Measurements from ENCODE around the gene PRKX.

DNA sequence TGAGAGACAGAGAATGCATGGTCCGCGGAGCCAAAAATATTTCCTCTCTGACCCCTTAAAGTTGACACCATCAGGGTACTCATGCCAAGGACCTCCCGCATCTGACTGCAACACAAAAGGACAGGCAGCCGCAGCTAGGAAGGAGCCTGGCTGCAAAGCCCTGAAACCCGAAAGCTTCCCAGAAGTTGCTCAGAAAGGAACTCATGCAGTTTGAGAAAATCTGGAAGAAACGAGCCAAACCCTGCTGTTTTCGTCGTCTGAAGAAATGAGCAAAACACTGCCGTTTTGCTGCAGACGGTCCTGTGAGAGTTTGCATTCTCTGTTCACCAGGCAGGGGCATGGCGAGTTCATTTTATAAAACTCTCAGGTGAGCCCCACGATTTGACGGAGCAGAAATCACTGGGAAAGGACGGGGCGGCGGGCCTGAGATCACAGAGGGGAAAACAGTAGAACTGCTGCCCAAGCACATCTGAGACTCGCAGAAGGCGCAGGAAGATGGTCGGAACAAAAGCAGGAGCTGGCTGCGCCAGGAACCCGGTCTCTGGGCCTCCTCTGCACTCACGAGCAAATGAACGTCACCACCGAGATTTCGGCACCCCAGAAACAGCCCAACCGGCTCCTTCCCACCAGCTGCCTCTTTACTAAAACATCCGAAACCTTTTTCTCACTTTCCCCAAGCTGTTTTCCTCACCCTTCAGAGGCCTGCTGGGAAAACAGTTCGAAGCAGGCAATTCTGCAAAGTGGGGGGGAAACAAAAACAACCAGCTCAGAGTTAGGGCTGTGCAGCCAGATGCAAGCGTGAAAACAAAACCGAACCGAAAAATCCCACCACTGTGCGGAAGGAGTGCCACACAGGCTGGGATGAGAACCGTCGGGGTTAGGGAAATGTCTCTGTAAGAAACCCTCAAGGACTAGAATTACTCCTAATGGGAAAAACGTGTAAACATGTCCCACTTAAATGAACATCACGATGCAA is 16.2 kb downstream of the DHRSX start:
- PRO-cap = no peak
CAGE:
- cytosol, long polyA plus RNA = no peak
- long polyA plus RNA = no peak
- nucleus, long polyA plus RNA = no peak

GRCh38 chrX:2604714-2605555 is 86.2 kb upstream of the CD99 start:
- PRO-cap = no peak
CAGE:
- cytosol, long polyA plus RNA = no peak
- long polyA plus RNA = no peak
- nucleus, long polyA plus RNA = no peak

- PRO-cap = no peak
CAGE:
- cytosol, long polyA plus RNA = no peak
- long polyA plus RNA = no peak
- nucleus, long polyA plus RNA = no peak
Measured at GRCh38 chrX:2606865-2607174, 84.3 kb upstream of the CD99 start.

DNA sequence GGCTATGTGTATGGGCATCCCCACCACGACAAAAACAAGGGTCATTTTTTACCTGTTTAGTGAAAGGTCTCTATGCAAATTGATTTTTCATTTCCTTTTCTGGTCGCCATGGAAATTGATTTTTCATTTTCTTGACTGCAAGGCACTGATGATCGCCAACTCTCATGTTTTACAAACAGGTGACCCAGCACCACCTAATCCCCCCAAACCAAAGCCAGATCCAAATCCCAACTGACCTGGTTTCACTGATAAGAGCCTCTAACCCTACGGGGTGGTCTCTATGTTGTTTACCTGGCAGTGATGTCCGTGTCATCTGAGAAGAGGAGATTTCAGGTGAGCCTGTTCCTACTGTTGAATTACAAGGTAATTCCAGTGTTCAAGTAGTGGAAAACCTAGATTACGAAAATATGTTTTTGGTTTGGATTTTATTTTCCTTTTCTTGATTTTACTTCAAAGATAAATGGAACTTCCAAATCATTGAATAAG is 75.4 kb upstream of the CD99 start:
- PRO-cap = no peak
CAGE:
- cytosol, long polyA plus RNA = no peak
- long polyA plus RNA = no peak
- nucleus, long polyA plus RNA = no peak

GRCh38 chrX:2664656-2665075 is 26.4 kb upstream of the CD99 start:
- PRO-cap = no peak
CAGE:
- cytosol, long polyA plus RNA = no peak
- long polyA plus RNA = no peak
- nucleus, long polyA plus RNA = no peak

- PRO-cap = no peak
CAGE:
- cytosol, long polyA plus RNA = no peak
- long polyA plus RNA = no peak
- nucleus, long polyA plus RNA = no peak
Measured at GRCh38 chrX:2692812-2693563, 1.9 kb downstream of the CD99 start.

DNA sequence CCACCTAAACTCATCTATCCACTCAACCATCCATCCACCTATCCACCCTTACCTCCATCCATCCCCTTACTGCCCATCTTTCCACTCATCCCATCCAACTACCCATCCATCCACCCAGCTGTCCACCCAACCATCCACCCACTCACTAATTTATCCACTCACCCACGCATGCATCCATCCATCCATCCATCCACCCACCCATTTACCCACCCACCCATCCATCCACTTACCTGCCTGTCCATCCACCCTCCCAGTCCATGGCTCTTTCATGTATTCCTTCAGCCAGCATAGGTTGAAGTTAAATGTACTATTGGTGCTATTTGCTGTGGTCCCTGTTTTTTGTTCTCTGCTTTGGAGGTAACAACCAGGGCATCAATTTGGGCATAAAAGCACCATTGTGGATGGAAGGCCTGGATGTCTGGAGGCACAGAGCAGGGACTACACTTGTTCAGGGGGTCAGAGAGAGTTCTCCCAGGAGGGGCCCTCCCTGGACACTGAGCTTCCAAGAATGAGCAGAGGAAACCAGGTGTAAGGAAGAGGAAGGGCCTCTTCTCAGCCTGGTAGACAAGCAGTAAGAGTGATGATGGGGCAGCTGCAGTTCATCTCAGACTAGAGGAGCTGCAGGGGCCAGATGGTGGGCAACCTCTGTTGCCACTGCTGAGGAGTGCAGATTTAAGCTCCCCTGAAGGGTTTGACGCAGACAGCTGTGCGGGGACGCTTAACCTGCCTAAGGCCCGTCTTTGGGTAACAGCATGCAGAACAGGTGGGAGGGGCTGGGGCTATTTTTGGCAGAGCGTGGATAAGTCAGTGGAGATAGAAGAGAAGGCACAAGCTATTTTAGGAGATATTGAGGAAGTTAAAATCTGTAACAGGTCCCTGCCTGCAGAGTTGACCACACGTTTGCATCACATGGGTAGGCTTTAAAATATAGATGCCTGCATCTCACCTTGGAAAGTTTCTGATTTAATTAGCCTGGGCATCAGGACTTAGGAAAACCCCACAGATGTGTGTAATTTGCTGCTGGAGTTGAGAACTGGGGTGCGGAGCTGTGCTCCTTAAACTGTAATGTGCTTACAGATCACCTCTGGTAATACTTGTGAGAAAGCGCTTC is 10.3 kb downstream of the CD99 start:
- PRO-cap = no peak
CAGE:
- cytosol, long polyA plus RNA = no peak
- long polyA plus RNA = no peak
- nucleus, long polyA plus RNA = no peak

- PRO-cap = no peak
CAGE:
- cytosol, long polyA plus RNA = no peak
- long polyA plus RNA = no peak
- nucleus, long polyA plus RNA = no peak
Measured at GRCh38 chrX:2767055-2767381, 15.2 kb downstream of the XG start.

DNA sequence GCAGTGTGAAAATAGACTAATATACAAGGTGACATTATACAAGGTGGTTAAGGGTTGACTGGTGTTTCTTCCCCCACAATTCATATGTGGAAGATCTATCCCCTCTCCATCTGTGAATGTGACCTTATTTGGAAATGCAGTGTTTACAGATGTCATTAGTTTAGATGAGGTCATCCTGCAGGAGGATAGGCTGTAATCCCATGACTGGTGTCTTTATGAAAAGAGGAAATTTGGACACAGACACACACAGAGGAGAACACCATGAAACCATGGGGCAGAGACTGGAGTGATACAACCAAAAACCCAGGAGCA is 27.4 kb downstream of the ARSD start:
- PRO-cap = no peak
CAGE:
- cytosol, long polyA plus RNA = no peak
- long polyA plus RNA = no peak
- nucleus, long polyA plus RNA = no peak

DNA sequence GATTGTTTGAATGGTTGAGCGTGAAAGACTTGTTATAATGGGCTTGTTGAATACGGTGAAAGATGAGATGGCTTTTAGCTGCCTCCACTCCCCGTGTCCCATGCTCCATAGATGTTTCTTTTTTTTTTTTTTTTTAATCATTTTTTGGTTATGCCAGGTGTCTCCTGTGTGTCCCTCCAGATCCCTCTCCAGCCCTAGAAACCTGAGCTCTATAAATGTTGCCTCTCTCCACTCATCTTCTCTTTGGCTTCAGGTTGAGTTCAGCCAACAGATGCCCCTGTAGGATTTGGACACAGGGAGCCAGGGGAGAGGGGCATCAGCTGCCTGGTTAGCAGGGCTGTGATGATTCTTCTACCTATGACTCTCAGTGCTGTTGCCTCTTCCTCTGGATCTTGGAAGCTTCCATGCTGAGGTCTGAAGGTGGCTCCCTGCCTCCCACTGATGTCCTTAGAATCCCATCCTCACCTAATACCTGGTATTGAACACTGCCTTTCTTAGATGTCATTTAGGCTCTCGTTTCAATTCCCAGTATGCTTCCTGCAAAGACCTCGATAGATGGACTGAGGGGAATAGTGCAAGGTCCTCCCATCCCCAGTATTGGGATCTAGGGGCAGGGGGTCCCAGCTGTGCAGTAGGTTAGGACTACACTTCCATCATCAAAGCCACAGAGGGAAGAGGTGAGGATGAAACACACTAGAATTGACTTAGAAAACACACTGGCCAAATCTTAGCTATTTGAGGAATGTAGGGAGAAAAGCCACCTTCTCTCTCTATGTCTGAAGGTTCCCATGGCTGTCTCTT is 24.2 kb downstream of the ARSD start:
- PRO-cap = no peak
CAGE:
- cytosol, long polyA plus RNA = no peak
- long polyA plus RNA = no peak
- nucleus, long polyA plus RNA = no peak

- PRO-cap = no peak
CAGE:
- cytosol, long polyA plus RNA = no peak
- long polyA plus RNA = no peak
- nucleus, long polyA plus RNA = no peak
Measured at GRCh38 chrX:3711929-3712914, 1.2 kb downstream of the PRKX start.

DNA sequence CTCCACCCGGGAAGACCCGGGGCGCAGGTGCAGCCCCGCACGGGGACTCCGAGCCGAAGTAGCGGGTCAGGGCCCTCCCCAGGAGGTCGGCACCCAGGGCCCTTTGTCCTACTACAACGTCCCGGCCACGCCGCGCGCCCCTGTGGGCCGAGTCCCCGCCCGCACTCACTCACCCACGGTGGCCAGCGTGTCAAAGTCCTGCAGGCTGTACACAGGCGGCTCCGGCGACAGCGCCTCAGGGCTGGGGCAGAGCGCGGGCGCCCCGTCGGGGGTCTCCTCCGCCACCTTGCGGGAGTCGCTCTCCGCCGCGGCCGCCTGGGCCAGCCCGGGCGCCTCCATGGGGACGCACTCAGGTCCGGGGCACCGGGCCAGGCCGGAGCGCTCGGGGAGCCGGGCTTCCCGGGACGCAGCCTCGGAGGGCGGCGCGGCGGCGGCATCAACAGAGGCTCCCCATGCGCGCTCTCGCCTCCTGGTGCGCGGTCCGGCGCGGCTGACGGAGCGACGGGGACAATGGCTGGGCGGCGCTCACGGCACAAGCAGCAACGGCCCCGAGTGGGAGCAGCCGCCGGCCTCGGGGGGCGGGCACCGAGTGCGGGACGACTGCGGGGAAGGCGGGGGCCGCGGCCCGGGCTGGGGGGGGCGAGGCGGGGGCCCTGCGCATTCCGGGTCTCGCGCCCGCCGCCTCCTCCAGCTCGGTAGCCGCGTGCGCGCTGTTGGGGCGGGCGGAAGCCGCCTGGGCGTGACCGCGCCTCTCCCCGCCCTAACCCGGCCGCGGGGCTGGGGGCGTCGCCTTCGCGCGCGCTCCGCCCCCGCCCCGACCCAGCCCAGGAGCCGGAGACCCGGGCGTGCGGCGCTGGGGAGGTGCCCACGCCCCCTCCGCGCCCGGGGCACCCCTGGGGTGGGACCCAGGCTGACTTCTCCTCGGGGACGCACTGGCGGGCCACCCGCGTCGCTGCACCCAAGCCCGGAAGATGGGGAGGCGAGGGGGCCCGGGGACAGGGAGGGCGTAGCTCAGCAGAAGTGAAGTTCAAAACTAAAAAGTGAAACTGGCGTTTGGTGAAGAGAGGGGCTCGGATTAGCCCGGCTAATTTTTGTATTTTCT is at the start of gene PRKX:
TSS of gene PRKX (minus strand) at position 735 of the 1,102 bp plus-strand sequence.
- PRO-cap = bidirectional peak, plus-strand start at position 466 of the sequence, minus-strand start at position 339 of the sequence; bidirectional peak, plus-strand start at position 820 of the sequence, minus-strand start at position 712 of the sequence
CAGE:
- cytosol, long polyA plus RNA = no peak
- long polyA plus RNA = no peak
- nucleus, long polyA plus RNA = no peak

DNA sequence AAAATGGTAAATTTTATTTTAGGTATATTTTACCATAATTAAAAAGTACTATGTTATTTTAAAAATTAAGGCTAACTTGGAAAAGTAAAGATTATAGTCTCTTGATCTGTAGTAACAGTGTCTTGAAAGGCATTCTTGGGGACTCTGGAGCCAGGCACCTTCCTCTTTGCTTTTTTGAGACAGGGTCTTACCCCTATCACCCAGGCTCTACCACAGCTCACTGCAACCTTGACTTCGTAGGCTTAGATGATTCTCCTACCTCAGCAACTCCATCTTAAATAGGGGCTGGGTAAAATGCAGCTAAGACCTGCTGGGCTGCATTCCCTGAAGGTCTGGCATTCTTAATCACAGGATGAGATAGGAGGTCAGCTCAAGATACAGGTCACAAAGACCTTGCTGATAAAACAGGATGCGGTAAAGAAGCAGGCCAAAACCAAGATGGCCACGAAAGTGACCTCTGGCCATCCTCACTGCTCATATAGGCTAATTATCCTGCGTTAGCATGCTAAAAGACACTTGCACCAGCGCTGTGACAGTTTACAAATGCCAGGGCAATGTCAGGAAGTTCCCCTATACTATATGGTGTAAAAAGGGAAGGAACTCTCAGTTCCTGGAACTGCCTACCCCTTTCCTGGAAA is 770.8 kb upstream of the PRKX start:
- PRO-cap = no peak
CAGE:
- cytosol, long polyA plus RNA = no peak
- long polyA plus RNA = no peak
- nucleus, long polyA plus RNA = no peak

DNA sequence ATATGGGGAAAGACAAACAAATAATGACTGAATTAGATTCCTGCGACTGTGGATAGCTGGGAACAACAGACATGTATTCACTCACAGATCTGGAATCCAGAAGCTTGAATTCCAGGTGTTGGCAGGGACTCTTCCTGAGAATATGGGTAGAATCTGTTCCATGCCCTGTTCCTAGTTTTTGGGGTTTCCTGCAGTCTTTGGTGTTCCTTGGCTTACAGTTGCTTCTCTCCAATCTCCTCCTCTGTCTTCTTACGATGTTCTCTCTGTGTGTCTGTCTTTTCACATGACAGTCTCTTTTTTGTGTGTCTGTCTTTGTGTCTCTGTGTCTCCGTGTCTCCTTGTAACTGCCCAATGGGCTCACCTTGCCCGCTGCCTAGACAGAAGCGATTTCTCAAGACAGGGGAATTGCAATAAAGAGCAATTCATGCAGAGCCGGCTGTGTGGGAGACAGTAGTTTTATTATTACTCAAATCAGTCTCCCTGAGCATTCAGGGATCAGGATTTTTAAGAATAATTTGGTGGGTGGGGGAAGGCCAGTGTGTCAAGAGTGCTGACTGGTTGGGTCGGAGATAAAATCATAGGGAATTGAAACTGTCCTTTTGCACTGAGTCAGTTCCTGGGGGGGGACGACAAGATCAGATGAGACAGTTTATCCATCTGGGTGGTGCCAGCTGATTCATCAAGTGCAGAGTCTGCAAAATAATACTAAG is 502.7 kb downstream of the NLGN4X start:
- PRO-cap = no peak
CAGE:
- cytosol, long polyA plus RNA = no peak
- long polyA plus RNA = no peak
- nucleus, long polyA plus RNA = no peak

- PRO-cap = no peak
CAGE:
- cytosol, long polyA plus RNA = no peak
- long polyA plus RNA = no peak
- nucleus, long polyA plus RNA = no peak
Measured at GRCh38 chrX:6227644-6227947, 1.1 kb downstream of the NLGN4X start.

DNA sequence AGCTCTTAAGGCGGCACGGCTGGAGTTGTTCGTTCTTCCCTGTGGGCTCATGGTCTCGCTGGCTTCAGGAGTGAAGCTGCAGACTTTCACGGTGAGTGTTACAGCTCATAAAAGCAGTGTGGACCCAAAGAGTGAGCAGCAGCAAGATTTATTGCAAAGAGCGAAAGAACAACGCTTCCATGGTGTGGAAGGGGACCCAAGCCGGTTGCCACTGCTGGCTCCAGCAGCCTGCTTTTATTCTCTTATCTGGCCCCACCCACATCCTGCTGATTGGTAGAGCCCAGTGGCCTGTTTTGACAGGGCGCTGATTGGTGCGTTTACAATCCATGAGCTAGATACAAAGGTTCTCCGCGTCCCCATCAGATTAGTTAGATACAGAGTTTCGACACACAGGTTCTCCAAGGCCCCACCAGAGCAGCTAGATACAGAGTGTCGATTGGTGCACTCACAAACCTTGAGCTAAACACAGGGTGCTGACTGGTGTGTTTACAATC is 154.9 kb upstream of the VCX3A start:
- PRO-cap = no peak
CAGE:
- cytosol, long polyA plus RNA = no peak
- long polyA plus RNA = no peak
- nucleus, long polyA plus RNA = no peak

DNA sequence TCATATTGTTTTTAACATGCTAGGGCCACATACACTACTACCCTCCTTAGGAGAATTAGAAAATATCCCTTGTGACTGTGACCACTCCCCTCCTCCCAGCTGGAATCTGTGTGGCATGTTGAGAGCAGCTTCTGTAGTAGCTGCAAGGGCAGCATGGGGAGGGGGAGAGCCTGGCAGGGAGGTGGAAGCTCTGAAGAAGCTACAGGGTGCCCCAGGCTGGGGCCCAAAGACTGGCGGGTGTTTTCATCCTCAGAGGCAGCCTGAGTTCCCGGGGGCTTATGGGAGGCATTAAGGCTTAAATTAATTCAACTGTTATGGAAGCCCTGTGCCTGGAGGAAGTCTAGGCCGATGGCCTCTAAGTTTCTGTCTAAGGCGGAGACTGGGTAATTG is 37.6 kb upstream of the STS start:
- PRO-cap = no peak
CAGE:
- cytosol, long polyA plus RNA = no peak
- long polyA plus RNA = no peak
- nucleus, long polyA plus RNA = no peak

GRCh38 chrX:7117580-7117995 is 29.9 kb upstream of the STS start:
- PRO-cap = no peak
CAGE:
- cytosol, long polyA plus RNA = no peak
- long polyA plus RNA = no peak
- nucleus, long polyA plus RNA = no peak

- PRO-cap = no peak
CAGE:
- cytosol, long polyA plus RNA = no peak
- long polyA plus RNA = no peak
- nucleus, long polyA plus RNA = no peak
Measured at GRCh38 chrX:8190885-8191515, 19.9 kb upstream of the VCX2 start.

- PRO-cap = no peak
CAGE:
- cytosol, long polyA plus RNA = no peak
- long polyA plus RNA = no peak
- nucleus, long polyA plus RNA = no peak
Measured at GRCh38 chrX:8465214-8465732, 643 bp downstream of the VCX3B start.

Measured in A549 (cell line).